ENCODE results near the gene GOLPH3.

GRCh38 chr5:17216700-17217187, 687 bp upstream of the BASP1 start:
- PRO-cap, result bidirectional peak, plus-strand start at chr5:17216909, minus-strand start at chr5:17216605

- PRO-cap, result no peak
Measured at GRCh38 chr5:17228201-17228590, 10.8 kb downstream of the BASP1 start.

- PRO-cap, result no peak
Measured at GRCh38 chr5:17275813-17276917, 58.7 kb downstream of the BASP1 start.

GRCh38 chr5:17415265-17415882, 76.5 kb downstream of the H3Y2 start:
- PRO-cap, result bidirectional peak, plus-strand start at chr5:17415475, minus-strand start at chr5:17415532; bidirectional peak, plus-strand start at chr5:17415664, minus-strand start at chr5:17415646; unidirectional peak, minus-strand start at chr5:17415721

GRCh38 chr5:17436261-17436656, 55.6 kb downstream of the H3Y2 start:
- PRO-cap, result no peak

- PRO-cap, result no peak
Measured at GRCh38 chr5:18745454-18746638, 1090.2 kb upstream of the H3Y1 start.

DNA sequence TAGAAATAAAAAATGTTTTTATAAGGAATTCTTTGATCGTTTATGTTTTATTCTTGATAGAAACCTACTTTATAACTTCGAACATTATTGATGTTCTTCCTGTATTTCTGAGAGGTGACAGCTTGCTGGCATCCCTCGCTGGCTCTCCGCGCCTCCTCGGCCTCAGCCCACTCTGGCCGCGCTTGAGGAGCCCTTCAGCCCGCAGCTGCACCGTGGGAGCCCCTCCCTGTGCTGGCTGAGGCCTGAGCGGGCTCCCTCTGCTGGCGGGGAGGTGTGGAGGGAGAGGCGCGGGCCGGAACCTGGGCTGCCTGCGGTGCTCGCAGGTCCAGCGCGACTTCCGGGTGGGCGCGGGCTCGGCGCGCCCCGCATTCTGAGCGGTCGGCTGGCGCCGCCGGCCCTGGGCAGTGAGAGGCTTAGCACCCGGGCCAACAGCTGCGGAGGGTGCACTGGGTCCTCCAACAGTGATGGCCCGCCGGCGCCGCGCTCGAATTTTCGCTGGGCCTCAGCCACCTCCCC, 1353.2 kb upstream of the CDH18 start:
- PRO-cap, result bidirectional peak, plus-strand start at position 334 of the sequence, minus-strand start at position 174 of the sequence

DNA sequence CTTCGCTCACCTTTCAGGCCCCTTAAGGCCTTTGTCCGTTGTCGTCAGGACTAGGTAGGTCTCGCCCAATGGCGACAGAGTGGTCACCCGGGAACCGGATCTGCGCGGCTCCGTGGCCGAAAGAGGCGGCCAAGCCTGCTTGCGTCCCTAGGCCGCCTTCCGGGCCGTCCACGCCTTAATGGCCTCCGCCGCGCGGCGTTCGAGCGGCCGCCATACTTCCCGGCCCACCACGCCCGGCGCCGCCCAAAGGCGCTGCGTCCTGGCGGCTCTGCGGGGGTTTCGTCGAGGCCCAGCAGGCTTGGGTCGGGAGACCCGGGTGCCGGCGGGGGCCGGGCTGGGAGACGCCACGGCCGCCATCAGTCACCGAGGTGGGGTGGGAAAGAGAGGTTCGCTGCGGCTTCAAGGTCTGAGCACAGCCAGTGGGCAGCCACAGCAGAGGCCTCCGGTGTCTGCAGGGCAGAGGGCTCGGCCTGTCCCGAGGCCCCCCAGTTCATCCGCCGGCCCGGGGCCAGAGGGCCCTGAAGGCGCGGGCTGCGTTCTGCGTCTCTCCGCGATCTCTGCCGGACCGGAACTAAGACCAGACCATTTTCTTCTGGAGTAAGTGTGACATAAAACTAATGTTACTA, 545.8 kb upstream of the CDH10 start:
- PRO-cap, result unidirectional peak, minus-strand start at position 574 of the sequence

- PRO-cap, result no peak
Measured at GRCh38 chr5:31778181-31778380, 139.2 kb downstream of the PDZD2 start.

GRCh38 chr5:31921774-31922293, 252.3 kb downstream of the GOLPH3 start:
- PRO-cap, result no peak

- PRO-cap, result no peak
Measured at GRCh38 chr5:32125960-32126604, 48.0 kb downstream of the GOLPH3 start.

- PRO-cap, result no peak
Measured at GRCh38 chr5:32170568-32171182, 3.4 kb downstream of the GOLPH3 start.

- PRO-cap, result bidirectional peak, plus-strand start at chr5:32173829, minus-strand start at chr5:32173874
Measured at GRCh38 chr5:32173780-32174024, 417 bp downstream of the GOLPH3 start.

DNA sequence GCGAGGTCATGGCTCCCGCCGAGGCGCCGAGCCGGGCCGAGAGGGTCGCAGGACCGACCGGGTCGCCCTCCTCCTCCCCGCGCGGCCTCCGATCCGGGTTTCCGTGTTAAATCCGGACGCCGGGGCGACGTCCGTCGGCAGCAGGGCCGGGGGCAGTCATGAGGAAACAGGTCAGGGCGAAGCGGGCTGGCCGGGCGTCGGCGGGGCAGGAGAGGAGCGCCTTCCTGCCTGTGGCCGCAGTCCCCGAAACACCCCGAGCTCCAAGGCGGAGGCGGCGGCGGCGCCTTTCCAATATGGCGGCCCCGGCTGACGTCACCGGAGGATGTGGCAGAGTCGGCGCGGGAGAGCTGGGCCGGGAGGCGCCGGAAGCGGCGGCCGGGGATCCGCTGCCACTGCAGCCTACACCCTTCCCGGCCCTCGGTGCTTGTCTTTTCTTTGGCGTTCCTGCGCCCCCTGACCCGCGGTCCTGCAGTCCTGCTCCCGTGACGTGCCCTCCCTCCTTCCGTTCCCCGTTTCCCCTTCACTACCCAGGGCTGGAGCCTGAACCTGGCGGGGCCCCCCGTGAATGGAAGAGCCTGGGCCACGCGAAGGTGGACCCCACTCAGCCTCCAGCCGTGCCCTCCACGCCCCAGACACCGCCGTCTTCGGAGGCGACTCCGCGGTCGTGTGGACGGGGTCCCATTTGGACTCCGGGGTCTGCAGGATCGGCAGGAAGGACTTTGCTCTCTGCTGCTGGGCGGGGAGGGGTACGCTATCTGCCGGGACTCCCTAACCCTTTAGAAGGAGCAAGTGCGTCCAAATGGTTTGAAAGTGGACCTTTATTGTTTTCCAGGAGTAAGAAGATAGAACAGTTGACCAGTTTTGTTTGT, at the start of gene GOLPH3:
TSS of gene GOLPH3 (minus strand) at position 295 of the 869 bp plus-strand sequence.
- PRO-cap, result bidirectional peak, plus-strand start at position 392 of the sequence, minus-strand start at position 252 of the sequence; bidirectional peak, plus-strand start at position 681 of the sequence, minus-strand start at position 646 of the sequence

GRCh38 chr5:32174894-32175482, 869 bp upstream of the GOLPH3 start:
- PRO-cap, result bidirectional peak, plus-strand start at chr5:32175009, minus-strand start at chr5:32174988

GRCh38 chr5:32229408-32229886, 55.3 kb upstream of the GOLPH3 start:
- PRO-cap, result no peak

DNA sequence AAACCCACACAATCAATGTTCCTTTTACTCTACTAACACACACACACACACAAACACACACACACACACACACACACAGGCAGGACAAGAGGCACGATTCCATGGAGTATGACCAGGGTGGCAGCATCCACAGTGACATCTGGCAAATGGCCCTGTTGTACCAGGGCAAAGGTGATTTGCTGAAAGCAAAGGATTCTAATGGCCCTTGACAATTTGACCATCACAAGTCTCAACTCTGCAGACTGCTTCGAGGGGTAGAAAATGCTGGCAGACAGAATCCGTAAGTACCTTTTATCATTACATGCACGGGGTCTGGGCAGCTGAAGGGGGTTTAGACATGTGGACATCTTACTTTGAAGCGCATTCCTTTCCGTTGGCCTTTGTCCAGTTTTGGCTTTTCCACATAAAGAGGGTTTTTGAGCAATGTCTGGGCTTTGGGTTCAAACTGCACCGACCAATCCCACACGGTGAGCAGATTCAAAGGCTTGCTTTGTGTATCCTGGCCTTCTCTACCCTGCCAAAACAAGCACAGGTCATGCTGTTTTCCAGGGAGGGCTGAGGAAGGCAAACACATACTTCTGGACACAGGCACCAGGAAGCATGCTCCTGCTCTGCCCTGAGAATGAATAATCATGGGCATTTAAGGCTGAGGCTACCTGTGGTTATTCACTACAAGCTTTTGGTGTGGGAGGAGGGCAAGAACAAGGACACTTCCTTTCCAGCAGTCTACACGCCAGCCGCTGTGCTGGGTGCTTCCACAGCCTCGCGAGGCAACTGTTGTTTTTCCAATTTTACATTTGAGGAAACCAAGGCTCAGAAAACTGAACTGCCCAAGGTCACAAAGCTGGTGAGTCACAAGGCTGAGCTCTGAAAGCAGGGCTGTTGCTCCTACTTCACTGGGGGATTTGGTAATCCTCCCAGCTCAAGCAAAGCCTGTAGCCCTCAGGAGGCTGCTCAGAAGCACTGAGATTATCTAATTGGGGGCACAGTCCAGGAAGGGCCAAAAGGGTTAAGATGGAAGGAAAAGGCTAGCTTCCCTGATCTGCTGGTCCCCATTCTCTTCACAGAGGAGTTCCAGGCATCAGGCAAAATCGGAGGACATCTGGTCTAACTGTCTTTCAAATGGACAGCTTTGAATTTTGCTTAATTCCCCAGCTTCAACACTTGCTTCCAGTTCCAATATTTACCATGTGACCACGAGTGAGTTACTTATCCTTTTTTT, 59.7 kb upstream of the GOLPH3 start:
- PRO-cap, result no peak

DNA sequence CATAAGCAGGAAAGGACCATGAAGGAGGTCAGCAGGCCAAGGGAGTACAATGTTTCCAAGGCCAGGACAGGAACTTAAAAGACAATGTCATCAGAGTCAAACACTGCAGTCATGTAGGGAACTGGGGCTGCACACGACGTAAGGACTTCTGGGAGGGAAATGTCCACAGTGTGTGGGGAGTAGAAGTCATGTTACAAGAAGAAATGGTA, 61.5 kb downstream of the MTMR12 start:
- PRO-cap, result no peak

DNA sequence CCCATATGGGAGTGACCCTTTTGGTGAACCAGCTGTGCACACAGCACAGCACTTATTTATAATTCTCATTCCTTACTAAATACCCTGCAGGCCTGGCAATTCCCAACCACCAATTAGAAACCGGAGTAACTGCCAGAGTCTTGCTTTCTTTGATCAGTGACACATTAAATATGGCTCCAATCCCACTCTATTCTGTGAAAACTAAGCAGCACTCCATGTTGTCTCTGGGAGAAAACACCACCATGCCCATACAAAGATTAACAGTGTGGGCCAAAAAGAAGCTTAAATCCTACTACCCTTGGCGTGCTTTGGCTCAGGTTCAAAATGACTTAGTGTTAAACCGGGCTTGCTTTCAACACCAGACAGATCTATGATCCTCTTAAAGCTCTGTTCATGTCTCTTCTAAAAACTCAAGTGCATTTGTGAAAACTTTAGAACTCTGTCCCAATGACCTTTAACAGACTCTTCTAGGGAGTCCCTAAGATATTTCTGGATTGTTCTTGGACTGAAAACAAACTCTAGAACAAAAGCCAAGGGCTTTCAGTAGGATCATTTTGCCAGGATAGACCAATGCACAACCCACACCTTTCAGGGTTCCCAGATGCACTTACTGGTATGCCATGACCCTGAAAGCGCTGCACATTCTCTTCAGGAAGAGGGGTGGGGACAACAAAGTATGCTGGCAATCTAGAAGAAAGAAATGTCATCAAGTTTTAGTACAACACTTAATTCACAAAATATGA, 57.5 kb downstream of the MTMR12 start:
- PRO-cap, result no peak

DNA sequence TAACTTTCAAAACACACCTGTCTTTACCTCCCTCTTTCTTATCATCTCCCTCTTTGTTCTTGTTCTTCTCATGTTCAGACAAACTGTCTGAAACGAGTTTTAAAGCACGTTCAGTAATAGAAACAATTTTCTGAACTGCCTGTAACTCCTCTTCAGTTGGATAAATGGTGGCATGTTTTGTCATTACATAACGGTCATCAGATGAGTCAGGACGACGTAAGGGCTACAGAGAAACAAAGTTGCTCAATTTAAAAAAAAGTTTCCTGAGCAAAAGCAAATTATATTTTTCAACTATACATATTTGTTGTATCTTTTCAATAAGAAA, 56.1 kb downstream of the ZFR start:
- PRO-cap, result no peak